Ishikawa (cell line): ENCODE measurements around the genes OOEP and IMPG1.

DNA sequence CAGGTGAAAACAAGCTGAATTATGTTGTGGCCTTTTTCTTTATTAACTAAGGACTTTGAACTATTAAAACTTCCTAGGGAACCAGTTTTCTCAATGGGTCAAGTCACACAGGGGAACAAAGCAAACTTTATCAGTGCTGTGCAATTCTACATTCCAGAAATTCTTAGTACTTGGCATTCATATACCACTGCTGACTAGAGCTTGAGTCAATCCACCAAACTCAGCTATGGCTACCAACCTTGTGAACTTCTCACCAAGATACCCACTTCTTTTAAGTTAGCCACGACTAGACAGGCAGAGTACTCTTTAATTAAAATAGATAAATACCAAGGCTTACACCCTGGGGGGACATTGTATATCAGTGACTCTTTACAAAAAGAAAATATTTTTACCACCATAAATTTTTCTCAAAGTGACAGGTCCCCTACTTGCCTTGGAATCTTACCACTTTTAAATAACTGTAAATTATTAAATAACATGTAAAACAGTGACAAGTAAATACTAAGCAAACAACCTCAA is 116.2 kb downstream of the OGFRL1 start:
- RRBS: no CpG with 5 or more reads among the region's 1 CpG

GRCh38 chr6:71407364-71408185 is 119.0 kb downstream of the OGFRL1 start:
- RRBS: no CpG with 5 or more reads among the region's 4 CpGs

GRCh38 chr6:71417888-71418352 is 129.3 kb downstream of the OGFRL1 start:
- RRBS: no CpG with 5 or more reads among the region's 2 CpGs

DNA sequence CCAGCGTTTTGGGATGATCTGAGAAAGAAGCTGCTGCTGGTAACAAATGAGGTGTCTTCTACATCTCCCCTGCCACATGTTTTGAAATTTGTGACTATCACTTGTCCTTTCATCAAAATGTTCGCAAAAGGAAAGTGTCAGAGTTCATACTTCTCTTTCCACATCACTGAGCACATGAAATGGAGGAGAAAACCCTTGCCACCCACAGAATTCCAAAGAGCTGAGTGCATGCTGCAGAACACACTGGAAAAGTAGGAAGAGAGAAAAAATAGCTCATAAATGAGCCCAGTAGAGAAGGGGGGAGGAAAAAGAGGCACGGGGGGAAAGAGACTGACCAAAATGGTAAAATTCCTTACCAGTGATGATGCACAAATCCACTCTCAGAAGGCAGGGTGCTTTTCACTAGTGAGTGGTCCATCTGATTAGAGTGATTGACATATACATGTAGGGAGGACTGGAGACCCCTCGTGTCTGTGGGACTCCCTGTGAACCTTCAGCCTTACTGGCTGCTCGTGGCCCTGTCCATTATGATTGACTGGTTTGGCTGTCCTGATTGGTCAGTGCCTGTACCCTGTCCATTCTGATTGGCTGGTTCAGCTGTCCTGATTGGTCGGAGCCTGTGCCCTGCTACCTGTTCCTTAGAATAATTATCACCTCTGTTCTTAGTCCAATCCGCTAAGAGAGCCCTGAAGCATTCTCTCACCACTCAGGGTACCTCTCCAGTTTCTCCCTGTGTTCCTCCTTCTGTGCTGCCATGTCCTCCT is 180.6 kb downstream of the OGFRL1 start:
- RRBS: no CpG with 5 or more reads among the region's 7 CpGs

- RRBS: no CpG with 5 or more reads among the region's 3 CpGs
Observed at GRCh38 chr6:71653484-71654023, 232.8 kb upstream of the RIMS1 start.

DNA sequence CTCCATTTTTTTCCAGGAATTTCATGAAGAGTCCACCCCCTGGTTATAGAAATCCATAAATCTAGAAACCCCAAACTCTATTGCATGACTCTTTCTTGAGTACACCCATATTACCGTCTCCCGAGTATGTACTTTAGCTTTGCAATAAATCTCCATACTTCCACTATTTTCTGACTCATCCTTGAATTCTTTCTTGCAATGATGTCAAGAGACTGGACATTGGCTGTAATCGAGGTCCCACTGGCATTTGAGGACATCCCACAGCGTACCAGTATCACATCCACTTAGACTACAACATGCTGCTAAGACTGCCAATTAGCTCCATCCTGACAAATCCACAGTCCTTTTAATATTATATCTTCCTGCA is 60.6 kb upstream of the KCNQ5 start:
- RRBS: no CpG with 5 or more reads among the region's 4 CpGs

GRCh38 chr6:72778892-72779535 is 157.2 kb downstream of the KCNQ5 start:
- RRBS: no CpG with 5 or more reads among the region's 1 CpG

- RRBS: 94% methylated on average over 21 of the region's 42 CpGs
Observed at GRCh38 chr6:73369465-73370079, at the start of gene OOEP. OOEP (minus strand) TSS chr6:73369897.

DNA sequence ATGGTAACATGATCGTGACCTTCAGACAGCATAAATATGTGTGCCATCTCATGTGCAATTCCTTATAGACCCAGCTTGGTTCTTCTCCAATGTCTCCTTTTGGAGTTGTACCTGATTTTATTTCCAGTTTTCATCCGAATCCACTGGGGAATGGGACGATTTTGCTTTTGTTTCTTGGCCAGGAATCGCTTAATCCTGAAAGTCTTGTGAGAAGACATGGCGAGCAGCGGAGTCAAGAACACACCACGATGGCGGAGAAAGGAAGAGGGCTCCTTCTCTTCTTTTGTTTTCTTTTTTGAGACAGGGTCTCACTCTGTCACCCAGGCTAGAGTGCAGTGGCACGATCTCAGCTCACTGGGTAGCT is 3.3 kb upstream of the OOEP start:
- RRBS: no CpG with 5 or more reads among the region's 9 CpGs

GRCh38 chr6:73451219-73451435 is 970 bp downstream of the CGAS start:
- RRBS: 36% methylated on average over 4 of the region's 11 CpGs

DNA sequence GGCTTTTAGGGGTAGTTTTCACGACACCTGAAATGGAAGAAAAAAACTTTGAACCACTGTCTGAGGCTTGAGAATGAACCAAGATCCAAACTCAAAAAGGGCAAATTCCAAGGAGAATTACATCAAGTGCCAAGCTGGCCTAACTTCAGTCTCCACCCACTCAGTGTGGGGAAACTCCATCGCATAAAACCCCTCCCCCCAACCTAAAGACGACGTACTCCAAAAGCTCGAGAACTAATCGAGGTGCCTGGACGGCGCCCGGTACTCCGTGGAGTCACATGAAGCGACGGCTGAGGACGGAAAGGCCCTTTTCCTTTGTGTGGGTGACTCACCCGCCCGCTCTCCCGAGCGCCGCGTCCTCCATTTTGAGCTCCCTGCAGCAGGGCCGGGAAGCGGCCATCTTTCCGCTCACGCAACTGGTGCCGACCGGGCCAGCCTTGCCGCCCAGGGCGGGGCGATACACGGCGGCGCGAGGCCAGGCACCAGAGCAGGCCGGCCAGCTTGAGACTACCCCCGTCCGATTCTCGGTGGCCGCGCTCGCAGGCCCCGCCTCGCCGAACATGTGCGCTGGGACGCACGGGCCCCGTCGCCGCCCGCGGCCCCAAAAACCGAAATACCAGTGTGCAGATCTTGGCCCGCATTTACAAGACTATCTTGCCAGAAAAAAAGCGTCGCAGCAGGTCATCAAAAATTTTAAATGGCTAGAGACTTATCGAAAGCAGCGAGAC is 638 bp downstream of the EEF1A1 start:
- RRBS: under 1% methylated on average over 20 of the region's 56 CpGs

DNA sequence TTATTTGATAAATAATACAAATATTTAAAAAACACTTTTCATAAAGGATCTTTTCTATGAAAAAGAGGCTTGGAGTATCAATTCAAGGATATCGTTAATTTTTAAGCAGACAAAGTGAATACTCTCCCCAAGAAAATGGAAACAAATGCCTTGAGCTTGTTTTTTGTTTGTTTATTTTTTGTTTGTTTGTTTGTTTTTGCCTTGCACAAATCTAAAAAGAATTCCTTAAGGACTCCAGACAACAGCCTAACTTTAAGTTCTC is 153.8 kb downstream of the COL12A1 start:
- RRBS: no CpG with 5 or more reads among the region's 1 CpG

- RRBS: no CpG with 5 or more reads among the region's 9 CpGs
Observed at GRCh38 chr6:75075869-75076535, 129.9 kb downstream of the COL12A1 start.

DNA sequence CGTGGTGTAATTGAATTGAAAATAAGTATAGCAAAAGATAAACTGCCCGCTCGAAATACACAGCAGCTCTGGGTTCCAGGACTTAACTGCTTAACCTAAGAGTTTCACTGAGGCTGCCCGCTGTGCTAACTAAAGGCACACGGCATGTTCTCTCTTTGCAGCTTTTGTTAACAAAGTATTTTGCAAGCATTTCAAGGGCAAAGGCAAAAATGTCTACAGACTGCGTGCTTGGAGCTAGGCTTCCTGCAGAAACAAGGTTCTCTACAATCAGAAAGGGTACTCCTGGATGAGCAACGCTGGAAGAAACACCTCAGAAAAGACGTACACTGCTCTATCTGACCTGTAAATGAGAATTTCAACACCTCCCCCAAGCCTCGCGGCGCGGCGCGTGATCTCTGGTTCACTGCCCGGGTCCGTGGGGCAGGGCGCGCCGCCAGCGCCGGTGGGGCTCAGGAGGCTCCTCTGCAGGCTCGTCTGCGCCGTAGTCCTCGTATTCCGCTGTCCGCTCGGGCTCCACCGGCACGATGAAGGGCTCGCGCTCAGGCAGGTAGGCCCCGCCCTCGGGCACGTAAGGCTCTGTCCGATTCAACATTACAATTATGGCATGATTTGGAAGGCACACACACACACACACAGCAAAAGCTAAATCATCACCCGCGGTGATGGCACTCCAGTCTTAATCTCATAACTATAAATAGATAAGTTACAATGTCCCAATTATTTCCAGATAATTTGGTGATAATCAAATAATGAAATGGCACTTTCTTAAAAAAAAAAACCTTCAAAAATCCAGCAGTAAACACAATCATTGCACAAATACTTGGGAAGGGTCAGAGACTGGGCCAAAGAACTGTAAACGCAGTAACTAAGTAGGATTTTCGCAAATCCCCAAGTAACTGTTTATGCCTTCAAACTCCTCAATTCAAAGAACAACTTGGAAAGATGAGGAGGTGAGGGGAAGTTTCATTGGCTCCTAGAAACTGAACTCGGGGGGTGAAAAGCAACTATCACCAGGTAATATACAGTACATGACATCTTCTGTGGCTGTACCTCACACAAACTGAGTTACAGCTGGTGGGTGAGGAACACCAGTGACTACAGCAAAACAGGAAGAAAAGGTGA is 120.7 kb downstream of the COL12A1 start:
- RRBS: 95% methylated on average over 7 of the region's 41 CpGs

- RRBS: 3% methylated on average over 10 of the region's 53 CpGs
Observed at GRCh38 chr6:75204695-75205592, 909 bp downstream of the COL12A1 start.

- RRBS: no CpG with 5 or more reads among the region's 3 CpGs
Observed at GRCh38 chr6:75331719-75332191, 47.2 kb upstream of the TMEM30A start.

DNA sequence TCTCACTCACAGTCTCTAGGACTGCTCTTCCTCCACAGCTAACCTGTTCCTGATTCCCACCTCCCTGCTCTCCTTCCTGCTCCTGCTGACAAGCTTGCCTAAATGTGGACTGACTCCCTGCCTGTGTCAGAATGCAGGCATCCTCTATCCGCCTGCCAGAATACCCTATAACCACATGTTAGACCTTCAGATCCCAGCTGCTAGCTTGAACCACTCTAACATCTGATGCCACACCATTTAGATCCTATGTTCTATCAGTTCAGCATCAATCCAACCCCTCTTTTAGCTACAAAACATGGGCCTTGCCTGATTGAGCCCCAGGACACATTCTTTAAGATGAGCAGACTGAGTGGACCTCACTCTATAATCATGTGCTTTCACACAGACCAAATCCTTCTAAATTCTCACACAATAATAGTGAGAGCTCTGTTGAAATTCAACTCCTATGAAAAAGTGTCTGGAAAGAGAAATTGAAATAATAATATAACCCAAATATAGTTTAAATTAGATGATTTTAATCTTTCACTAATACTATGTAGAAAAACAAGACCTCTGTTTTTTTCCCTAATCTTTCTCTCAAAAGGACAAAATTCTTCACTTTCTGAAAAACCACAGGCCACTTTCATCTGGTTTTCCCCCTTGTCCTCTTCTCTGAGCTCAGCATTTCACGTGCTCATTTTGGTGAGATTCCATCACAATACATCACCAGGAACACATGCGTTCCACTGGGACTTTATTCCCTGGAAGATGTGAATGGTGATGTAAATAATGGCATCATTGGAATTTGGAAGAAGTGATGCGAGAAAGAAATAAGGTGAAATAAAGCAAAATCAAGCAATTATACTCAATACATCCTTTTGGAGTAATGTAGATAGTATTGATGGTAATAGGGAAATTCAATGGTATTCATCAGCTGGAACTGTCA is 11.9 kb downstream of the FILIP1 start:
- RRBS: no CpG with 5 or more reads among the region's 4 CpGs

GRCh38 chr6:75607881-75608650 is 6.4 kb downstream of the SENP6 start:
- RRBS: no CpG with 5 or more reads among the region's 6 CpGs

DNA sequence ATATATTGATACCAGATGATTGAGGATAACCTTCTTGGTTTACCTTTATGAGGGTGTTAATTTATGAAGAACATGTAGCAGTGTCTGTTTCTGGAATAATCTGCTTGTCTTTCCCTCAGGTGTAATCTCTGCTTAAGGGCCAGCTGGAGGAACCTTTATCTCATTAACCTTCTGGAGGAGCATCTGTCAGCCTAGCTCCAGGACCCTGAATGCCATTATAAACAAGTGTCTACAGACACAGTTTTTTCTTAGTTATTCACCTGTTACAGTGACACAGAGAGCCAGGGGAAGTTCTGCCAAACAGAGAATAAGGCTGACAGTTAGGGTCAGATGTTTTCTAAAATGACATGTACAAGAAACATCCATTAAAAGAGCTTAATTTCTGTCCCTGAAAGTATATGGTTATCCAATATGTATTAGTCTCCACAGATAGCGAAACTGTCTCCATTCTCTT is at the start of gene IMPG1:
TSS of gene IMPG1 (minus strand) at position 86 of the 454 bp plus-strand sequence.
- RRBS: no CpG with 5 or more reads among the region's 1 CpG

GRCh38 chr6:77462190-77463293 is 749 bp downstream of the HTR1B start:
- RRBS: 94% methylated on average over 18 of the region's 58 CpGs